BJ (cell line): ENCODE data around the gene COQ5.

DNA sequence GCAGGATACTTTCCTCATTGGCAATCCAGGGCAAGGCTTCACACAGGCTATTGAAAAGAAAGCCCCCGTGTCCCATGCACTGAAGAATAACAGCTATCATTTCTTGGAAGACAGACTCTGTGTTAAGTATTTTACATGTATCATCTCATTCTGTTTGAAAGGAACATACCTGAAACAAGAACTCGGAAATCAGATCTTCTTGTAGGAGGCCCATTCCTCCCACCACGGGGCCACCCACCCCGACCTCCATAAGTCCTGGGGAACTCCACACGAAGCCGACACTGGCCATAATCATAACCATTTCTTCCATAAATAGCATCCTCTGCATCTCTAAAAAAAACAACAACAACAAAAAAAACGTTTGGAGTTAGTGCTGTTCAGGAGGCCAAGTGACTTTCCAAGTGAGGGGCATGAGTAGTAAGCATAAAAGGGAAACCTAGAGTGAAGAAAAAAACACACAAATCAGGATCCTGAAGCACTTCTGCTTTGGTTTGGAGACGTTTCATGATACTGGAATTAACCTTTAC is 4.0 kb downstream of the SRSF9 start:
- CAGE, long polyA plus RNA = no peak
- RRBS = no CpG with 5 or more reads among the region's 8 CpGs

GRCh38 chr12:120468864-120469611 is 510 bp downstream of the SRSF9 start:
- CAGE, long polyA plus RNA = no peak
- RRBS = 1% methylated on average over 33 of the region's 80 CpGs

DNA sequence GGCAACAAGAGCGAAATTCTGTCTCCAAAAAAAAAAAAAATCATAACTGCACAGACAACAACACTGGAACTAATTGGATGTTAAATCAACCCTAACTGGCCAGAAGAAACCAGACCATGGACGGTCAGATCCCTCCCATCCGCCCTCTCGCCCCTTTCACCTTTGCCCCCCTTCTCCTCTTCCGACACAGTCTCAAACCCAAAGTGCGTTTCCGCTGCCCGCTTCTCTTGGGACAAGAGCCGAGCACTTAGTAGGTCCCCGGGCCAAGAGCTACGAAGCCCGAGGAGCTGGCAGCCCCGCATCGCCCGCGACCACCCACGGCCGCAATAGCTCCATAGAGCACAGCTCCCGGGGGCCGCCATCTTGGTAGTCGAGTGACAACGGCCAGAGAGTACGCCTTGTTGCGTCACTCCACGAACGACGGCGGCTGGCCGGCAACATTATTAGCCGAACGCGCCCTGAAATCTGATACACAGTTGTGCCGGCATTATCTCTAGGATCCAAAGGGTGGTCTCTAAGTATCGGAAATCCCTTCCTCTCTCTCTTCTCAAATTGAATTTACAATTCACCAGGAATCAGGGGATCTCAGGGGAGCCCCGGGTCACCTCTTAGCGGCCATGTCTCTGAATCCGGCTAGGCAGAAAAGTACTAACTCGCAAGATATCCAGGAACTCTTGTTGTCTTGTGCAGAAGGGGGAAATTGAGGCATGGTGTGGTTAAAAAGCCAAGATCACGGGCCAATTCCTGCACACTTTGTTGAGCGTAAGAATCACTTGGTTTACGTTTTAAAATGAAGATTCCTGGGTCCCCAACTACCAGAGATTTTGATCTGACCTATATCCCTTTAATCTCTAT is at the start of gene COQ5:
Gene COQ5, minus strand, starts transcription at position 379 of the 855 bp plus-strand sequence.
- CAGE, long polyA plus RNA = start-site peak on the minus strand centred at position 372 of the sequence, 15 bp wide, 273 and 85 reads in 2 replicates
- RRBS = under 1% methylated on average over 20 of the region's 41 CpGs

DNA sequence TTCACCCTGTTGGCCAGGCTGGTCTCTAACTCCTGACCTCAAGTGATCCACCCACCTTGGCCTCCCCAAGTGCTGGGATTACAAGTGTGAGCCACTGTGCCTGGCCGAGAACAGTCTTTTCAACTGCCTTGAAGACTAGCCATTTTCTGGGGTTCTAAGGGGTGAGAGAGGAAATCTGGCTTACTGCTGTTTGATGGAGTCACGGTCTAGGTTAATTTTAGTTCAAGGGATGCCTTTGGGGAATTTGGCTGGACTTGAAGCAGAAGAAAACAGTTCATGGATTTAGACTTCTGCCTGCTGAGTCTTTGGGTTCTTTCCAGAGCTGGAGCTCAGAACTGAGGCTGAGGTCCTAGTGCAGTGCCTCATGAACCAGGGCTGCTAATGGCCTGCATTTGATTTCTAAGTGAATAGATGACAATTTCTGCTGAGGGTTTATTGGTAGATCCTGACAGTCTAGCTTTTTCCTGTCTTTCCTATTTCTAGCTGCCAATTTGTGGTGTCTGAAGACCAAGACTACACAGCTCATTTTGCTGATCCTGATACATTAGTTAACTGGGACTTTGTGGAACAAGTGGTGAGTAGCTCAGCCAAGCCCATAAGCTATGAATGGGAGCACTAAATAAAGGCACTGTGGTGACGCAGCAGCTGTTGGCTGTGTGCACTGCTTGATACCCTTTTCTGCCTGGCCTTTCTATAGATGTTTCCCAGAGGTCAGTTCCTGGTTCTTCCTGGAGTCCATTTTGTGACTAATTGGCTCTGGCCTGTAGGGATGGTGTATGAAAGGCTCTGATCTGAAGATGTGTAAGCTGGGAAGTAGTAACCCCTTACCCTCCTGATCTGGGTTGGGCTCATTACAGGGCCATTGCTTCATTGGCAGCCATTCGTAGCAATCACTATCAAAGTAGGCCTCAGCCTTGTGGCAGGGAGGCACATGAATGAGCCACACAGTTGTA is 20.4 kb downstream of the RNF10 start:
- CAGE, long polyA plus RNA = no peak
- RRBS = no CpG with 5 or more reads among the region's 4 CpGs

GRCh38 chr12:120570646-120571699 is 10.2 kb downstream of the POP5 start:
- CAGE, long polyA plus RNA = no peak
- RRBS = no CpG with 5 or more reads among the region's 12 CpGs

DNA sequence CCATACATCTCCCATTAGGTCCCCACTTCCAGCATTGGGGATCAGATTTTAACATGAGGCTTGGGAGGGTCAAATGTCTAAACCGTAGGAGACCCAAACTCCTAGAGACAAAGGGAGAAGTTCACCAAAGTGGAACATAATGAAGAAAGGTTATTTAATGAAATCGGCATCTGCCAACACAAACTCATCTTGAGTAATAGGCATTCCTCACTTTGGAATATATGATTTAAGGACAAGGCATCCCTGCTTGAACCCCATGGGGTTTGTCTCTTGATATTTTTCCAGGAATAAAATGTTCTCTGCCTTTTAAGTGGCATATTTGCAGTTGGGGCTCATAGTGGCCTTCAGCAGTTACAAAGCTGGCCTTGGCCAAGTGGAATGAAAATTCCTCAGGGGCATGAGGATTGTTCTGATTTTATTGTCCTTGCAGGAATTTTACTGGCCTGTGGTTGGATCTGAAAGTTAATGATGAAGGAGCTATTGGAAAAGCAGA is 7.1 kb downstream of the POP5 start:
- CAGE, long polyA plus RNA = no peak
- RRBS = no CpG with 5 or more reads among the region's 2 CpGs

GRCh38 chr12:120687757-120688577 is 1.0 kb downstream of the MLEC start:
- CAGE, long polyA plus RNA = no peak
- RRBS = no CpG with 5 or more reads among the region's 23 CpGs

DNA sequence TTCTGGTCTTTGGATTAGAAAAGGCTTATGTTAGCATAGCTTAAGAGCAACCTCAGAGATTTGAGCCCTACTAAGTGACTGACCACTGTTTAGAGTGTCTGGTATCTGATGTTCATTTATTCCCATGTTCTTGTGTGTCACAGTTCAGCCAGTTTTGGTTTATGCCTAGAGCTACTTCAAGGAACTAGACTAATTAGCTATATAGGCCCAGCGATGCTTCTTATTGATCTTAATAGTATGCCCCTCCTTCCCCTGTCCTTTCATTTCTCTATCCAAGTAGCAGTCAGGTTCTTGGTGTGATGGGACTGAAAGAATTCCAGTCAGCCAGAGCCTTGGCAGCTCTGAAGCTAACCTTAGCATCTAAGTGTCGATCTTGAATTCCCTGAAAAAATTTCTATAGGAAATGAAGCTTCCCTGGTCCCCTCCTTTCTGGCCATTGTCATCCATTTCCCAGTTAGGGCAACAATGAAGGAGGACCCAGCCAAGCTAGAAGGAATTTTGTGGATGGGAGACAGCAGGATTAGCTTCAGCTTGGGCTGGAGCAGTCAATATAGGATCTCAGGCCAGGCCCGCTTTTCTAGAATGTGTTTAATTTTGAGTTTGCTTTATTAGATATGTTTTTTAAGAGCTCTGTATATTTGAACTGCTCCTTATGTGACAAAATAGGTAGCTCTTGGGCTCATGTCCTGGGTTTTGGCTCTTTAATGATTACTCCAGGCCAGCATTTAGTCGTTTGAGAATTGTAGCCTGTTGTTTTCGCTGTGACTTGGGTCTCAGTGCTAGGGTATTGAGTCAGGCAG is 10.9 kb downstream of the MLEC start:
- CAGE, long polyA plus RNA = no peak
- RRBS = no CpG with 5 or more reads among the region's 5 CpGs

GRCh38 chr12:120720244-120721209 is 5.1 kb upstream of the ACADS start:
- CAGE, long polyA plus RNA = no peak
- RRBS = no CpG with 5 or more reads among the region's 9 CpGs

DNA sequence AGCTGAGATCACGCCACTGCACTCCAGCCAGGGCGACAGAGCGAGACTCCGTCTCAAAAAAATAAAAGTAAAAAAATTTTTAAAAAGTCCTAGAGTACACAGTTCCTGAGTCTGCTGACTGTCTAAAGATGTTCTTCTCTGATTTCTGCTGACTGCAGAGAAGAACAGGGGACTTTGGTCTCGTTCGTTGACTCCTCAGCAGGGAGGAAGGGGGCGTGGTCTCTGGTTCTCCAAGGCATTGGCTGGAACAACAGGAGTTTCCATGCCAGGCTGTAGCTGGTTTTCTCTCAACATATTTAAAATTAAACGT is 16.8 kb upstream of the HNF1A start:
- CAGE, long polyA plus RNA = no peak
- RRBS = no CpG with 5 or more reads among the region's 8 CpGs

- CAGE, long polyA plus RNA = no peak
- RRBS = no CpG with 5 or more reads among the region's 14 CpGs
Measured at GRCh38 chr12:120965085-120965653, 13.2 kb upstream of the HNF1A start.

DNA sequence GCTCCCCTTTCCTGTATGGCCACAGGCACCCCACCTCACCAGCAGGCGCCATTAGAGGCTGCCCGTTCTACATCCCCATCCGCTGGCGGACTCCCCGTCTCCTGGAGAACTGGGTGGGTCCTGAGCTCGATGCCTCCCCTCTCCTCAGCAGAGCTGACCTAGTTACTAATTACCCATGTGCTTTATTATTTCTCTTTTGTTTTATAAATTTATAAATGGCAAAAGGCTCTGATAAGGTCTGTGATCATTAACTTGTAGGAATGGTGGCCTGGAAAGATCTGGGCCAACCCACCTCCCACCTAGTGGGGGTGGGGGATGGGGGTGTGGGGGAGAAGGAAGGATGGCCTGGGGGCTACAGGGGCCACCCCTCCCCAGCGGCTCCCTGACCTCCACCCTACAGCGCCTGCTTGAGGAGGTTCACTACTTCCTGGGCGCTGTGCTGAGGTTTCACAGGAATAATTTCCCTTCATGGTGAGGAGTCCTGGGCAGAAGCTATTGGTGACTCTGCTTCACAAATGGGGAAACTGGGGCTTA is 1.4 kb downstream of the HNF1A start:
- CAGE, long polyA plus RNA = no peak
- RRBS = no CpG with 5 or more reads among the region's 9 CpGs

GRCh38 chr12:121222801-121223690 is 13.1 kb downstream of the P2RX4 start:
- CAGE, long polyA plus RNA = no peak
- RRBS = no CpG with 5 or more reads among the region's 17 CpGs

DNA sequence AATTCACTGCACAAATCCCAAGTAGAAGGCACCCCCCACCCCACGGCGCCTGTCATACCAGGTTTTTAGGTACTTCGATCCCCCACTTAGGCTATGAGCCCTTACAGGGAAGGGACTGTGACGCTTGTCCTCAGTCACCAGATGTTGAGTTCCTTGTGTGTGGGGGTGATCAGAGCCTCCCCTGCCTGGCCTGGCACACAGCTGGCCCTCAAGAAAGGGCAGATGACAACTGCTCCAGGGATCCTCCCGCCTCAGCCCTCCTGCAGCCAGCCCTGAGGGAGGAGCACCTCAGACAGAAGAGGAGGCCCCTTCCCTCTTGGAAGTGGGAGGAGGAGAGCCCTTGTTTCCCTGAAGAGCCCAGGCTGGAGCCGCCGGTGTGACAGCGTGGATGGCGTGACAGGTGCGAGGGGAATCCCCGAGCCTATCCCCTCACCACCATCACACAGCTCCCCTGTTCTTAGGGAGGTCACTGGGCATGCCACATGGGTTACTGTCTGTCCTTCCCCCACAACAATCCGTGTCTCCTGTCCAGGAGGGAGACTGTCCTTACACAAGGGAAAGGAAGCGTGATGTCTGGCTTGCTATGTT is 31.3 kb downstream of the P2RX4 start:
- CAGE, long polyA plus RNA = no peak
- RRBS = no CpG with 5 or more reads among the region's 13 CpGs

DNA sequence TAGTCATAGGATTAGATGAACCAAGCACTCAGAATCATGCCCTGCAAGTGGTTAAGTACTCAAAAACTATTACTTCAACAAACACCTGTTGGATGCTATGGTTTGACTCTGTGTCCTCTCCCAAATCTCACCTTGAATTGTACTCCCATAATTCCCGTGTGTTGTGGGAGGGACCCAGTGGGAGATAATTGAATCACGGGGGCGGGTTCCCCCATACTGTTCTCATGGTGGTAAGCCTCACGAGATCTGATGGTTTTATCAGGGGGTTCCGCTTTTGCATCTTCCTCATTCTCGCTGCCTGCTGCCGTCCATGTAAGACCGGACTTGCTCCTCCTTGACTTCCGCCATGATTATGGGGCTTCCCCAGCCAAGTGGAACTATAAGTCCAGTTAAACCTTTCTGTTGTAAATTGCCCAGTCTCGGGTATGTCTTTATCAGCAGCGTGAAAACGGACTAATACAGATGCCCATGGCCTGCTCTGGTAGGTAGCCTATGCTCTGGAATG is 18.1 kb downstream of the CAMKK2 start:
- CAGE, long polyA plus RNA = no peak
- RRBS = no CpG with 5 or more reads among the region's 12 CpGs

- CAGE, long polyA plus RNA = no peak
- RRBS = no CpG with 5 or more reads among the region's 6 CpGs
Measured at GRCh38 chr12:121282207-121282637, 14.3 kb downstream of the CAMKK2 start.

DNA sequence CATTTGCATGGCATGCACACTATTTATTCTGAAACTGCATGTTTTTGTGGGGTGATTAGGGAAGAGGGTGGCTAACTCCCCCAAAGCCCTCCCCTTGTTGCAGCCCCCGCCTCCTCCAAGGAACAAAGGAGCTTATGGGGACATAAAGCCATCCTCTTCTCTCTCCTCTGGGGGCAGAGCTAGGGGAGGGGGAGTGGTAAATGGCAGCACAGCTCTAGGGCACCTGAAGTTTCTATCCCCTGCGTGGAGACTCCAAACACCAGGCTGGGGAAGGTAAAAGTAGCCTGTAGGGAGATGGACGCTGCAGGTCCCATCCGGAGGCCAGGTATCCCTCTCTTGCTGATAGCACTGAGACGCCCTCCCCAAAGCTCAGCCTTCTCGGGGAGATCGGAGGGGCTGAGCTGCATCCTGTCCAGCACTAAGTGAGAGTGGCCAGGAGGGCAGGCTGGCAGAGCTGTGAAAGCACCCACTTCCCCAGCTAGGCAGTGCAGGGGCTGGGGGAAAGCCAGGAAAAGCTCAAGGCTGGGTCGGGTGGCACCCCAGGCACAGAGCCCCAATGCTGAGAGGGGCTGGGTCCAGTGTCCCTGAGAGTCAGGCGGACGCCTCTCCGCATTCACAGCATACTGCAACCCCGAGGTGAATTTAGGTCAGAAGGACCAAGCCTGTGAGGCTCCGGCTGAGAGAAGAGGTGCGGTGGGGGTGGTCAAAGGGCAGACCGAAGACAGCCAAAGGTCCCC is 961 bp downstream of the CAMKK2 start:
- CAGE, long polyA plus RNA = no peak
- RRBS = no CpG with 5 or more reads among the region's 15 CpGs

GRCh38 chr12:121308236-121308738 is 11.8 kb upstream of the CAMKK2 start:
- CAGE, long polyA plus RNA = no peak
- RRBS = no CpG with 5 or more reads among the region's 9 CpGs

DNA sequence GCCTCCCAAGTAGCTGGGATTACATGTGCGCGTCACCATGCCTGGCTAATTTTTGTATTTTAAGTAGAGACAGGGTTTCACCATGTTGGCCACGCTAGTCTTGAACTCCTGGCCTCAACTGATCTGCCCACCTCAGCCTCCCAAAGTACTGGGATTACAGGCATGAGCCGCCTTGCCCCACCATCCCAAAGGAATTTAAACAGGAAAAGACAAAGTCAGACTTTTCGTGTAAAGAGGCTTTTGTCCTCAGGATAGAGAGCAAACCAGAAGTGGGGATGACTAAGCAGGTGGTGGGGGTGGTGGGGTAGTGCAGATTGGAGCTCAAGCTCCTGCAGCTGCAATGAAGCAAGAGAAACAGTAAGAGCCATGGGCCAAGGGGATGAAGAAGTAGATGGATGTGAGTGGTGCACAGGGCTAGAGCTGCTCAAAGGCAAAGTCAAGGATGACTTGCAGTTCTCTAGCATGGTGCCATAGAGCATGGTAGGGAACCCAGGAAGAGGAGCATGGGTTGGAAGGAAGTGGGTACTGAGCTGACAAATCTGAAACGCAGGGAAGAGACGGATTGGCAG is 11.6 kb upstream of the RNF34 start:
- CAGE, long polyA plus RNA = no peak
- RRBS = no CpG with 5 or more reads among the region's 7 CpGs

- CAGE, long polyA plus RNA = no peak
- RRBS = 10% methylated on average over 1 of the region's 13 CpGs
Measured at GRCh38 chr12:121500212-121500627, 80.6 kb downstream of the KDM2B start.